HGPS cell (cell line): ENCODE data around the genes PPP1R14A and SIRT2.

GRCh38 chr19:38256081-38256865 lies at the start of gene PPP1R14A:
PPP1R14A (minus strand) TSS chr19:38256374.
- RRBS, result 5% methylated on average over 31 of the region's 80 CpGs

DNA sequence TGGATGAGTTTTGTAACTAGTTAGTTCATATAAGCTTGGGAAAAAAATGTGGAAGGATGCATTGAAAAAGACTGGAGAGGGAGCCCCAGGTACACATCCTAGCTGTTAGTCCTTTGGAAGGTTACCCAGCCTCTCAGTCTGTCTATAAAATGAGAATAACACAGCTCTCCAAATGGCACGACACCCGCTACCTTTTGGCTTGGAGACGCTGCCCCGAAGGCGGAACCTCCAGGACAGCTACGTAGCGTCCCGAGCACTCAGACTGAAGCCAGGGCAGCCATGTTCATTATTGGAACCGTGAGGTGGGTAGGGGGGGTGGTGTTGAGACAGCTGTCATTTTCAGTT lies 204 bp upstream of the PSMD8 start:
- RRBS, result no CpG with 5 or more reads among the region's 9 CpGs

GRCh38 chr19:38490359-38490976 lies 57.0 kb downstream of the RYR1 start:
- RRBS, result no CpG with 5 or more reads among the region's 6 CpGs

- RRBS, result 1% methylated on average over 4 of the region's 12 CpGs
Observed at GRCh38 chr19:38648897-38649421, 1.5 kb downstream of the ACTN4 start.

DNA sequence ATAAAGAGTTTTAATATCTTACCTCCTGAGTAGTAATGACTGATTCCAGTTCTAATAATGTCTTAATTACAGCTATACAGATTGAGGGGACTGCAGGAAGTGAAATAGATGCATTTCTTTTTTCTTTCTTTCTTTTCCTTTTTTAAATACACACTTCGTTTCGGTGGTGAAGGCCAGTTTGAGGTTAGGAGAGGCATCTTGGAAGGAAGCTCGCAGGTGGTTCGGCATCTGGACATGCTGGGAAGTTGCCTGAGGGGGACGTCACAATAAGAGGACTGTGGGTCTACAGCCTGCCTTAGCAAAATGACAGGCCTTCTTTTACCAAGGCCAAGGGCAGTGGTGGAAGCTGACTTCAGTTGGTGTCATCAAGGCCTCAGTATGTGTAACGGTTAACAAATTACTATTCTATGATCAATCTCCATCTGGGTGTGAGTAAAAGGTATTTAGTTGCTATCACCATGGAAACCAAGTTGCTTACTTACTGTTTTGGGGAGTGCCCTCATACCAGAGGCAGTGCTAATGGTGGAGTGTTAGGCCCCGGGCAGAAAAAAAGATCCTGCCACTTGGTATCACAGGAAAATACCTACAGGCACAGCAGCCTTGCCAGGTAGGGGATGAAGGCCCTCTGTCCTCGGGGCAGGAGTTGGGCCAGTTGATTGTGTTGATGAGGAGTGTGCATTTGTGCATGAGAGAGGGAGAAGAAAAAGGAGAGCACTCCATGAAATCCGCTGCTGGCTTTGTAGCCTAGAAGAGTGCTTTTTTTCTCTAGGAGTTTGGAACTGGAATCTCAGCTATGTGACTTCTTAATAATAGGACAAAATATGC lies 10.3 kb downstream of the ACTN4 start:
- RRBS, result no CpG with 5 or more reads among the region's 9 CpGs

DNA sequence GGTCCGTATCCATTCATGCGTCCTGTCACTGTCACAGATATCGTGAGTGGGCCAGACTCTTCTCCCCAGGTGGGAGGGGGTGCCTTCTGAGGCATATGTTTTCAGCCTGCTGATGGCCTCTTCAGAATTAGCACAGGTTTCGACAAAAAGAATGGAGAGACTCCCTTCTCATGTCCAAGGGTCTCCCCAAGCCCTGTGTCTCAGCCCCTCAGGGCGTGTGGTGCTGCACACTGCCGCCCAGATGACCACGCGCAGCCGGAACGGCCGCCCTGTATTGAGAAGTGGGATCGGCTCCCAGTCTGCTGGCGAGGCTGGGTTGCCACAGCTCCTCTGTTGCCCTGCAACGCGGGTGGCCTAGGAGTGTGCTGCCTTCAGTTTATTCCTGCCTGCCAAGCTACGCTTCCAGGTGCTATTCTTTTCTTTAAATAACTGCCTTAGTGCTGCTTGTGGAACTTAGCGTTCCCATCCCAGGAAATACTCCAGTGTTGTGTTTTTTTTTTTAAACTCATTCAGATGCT lies 16.4 kb downstream of the ACTN4 start:
- RRBS, result no CpG with 5 or more reads among the region's 17 CpGs

GRCh38 chr19:38667047-38668231 lies 20.0 kb downstream of the ACTN4 start:
- RRBS, result no CpG with 5 or more reads among the region's 17 CpGs

GRCh38 chr19:38674721-38675454 lies 27.4 kb downstream of the ACTN4 start:
- RRBS, result no CpG with 5 or more reads among the region's 11 CpGs

DNA sequence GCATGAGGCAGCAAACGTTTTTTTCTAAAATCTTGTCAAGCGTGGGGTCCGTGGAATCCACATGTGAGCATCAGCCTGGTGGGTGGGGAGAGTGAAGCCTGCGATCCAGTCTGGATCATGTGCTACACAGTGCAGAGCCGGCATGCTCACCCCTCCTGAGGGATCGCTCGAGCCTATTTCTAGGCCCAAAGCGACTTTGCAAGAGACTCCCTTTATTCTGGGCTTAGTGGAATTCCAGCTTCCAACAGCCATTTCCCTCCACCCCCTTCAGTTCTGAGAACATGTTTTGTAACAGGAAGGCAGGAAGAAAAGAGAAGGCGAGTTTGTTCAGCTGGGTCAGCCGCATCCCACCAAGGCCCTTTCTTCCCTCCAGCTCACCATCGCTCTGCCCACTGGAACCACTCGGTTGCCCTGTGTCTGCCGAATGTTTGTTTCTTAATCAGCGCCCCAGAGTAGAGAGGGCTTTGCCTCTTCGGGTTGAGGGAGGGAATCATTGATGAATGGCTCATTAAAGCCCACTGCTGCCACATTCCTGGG lies 45.7 kb downstream of the ACTN4 start:
- RRBS, result no CpG with 5 or more reads among the region's 15 CpGs

GRCh38 chr19:38695167-38695850 lies 47.9 kb downstream of the ACTN4 start:
- RRBS, result no CpG with 5 or more reads among the region's 13 CpGs

- RRBS, result no CpG with 5 or more reads among the region's 16 CpGs
Observed at GRCh38 chr19:38709775-38710329, 34.4 kb downstream of the CAPN12 start.

DNA sequence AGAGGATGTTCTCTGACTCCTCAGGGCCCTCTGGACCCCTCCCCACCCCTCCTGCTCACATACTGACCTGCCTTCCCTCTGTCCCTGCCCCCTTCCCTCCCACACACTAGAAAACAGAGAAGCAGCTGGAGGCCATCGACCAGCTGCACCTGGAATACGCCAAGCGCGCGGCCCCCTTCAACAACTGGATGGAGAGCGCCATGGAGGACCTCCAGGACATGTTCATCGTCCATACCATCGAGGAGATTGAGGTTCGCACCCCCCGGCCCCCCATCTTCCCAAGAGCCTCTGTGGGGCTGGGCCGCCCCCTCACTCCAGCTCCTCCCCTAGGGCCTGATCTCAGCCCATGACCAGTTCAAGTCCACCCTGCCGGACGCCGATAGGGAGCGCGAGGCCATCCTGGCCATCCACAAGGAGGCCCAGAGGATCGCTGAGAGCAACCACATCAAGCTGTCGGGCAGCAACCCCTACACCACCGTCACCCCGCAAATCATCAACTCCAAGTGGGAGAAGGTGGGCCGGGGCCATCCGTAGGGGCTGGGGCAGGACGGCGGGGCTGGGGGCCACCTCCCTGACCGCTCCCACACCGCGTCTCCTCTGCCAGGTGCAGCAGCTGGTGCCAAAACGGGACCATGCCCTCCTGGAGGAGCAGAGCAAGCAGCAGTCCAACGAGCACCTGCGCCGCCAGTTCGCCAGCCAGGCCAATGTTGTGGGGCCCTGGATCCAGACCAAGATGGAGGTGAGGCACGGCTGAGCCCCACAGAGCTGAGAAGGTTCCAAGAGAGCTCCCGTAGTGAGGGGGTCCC lies 20.2 kb downstream of the CAPN12 start:
- RRBS, result no CpG with 5 or more reads among the region's 34 CpGs

- RRBS, result 70% methylated on average over 5 of the region's 37 CpGs
Observed at GRCh38 chr19:38727811-38728807, 16.2 kb downstream of the CAPN12 start.

DNA sequence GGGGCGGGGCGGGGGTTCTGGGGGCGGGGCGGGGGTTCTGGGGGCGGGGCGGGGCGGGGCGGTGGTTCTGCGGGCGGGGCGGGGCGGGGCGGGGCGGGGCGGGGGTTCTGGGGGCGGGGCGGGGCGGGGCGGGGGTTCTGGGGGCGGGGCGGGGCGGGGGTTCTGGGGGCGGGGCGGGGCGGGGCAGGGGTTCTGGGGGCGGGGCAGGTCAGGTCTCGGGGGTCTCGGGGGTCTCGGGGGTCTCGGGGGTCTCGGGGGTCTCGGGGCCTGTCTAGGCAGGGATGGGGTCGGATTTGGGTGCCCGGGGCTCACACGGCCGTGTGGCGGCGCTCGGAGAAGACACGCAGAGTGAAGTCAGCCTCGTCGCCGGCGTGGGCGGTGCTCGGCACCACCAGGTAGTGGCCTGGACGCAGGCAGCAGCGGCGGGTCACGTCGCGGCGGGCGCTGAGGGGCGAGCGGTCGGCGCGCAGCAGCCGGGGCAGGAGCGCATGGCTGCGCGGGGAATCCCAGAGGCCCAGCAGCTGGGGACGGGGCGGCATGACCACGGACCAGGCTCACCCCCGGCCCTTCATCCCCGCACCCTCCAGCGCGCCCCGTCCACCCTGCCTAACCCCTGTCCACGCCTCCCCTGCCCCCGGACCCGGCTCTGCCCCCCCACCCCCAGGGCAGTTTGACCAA lies 8.3 kb downstream of the CAPN12 start:
- RRBS, result 6% methylated on average over 34 of the region's 74 CpGs

GRCh38 chr19:38743921-38744449 lies 289 bp downstream of the CAPN12 start:
- RRBS, result 37% methylated on average over 4 of the region's 21 CpGs

- RRBS, result 85% methylated on average over 6 of the region's 19 CpGs
Observed at GRCh38 chr19:38808678-38809199, 4.0 kb downstream of the LGALS4 start.

DNA sequence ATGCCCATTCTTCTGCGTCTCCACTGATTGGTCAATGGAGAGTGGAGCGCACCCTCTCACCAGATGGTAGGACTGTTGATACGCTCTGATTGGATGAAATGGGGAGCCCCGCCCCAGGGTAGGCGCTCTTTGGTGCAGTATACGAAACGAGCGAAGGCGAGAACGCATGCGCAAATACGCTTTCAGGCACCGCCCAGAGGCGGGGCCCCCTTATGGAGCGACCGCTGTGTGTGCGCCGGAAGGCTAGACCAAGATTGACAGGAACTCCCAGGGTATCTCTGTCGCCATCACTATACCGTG lies 604 bp upstream of the HNRNPL start:
- RRBS, result no CpG with 5 or more reads among the region's 20 CpGs

DNA sequence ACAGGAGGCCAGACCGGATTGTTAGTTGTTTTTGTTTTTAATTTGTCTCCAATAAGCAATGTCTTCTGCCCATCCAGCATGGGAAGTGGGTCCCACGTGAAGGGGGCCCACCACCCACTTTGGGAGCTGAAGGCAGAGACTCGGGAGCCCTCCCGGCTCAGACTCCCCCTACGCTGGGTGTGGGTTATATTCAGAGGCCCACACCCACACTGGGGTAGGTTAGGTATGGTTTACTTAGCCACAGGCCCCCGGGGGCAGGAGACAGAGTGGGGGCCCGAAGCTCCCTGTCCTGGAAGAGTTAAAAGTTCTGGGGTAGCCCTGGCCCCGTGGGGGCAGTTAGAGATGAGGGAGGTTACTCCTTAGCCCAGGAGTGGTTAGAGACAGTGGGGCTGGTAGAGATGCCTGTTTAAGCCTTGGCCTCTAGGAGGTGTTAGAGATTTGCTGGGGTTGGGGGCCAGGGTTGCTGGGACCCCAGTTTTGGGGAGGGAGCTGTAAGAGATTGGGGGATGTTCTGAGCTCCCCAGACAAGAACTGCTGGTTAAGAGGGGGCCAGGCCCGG lies 546 bp upstream of the RINL start:
- RRBS, result 80% methylated on average over 4 of the region's 9 CpGs

DNA sequence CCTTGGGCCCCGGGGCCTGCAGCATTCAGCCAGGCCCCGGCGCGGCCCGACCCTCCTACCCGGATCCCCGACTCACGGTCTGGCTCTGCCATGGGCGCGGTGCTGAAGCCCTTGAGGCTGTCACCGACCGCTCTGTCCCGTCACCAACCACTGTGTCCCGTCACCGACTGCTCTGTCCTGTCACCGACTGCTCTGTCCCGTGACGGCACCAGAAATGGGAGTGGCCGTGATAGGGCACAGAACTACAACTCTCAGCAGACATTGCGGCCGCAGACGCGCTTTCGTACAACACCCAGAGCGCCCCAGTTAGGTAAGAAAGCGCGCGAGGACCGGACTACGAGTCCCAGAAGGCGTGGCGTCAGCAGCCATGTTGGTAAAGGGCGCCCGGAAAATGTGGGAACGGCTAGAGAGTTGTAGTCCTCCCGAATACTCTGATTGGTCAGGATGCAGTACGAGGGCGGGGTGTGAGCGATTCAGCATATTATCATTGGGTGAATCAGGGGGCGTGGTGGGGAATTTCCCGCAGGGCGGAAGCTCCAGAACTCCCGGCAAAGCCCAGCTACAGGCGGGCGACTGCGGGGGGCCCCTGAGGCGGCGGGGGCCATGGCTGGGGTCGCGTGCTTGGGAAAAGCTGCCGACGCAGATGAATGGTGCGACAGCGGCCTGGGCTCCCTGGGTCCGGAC lies at the start of gene SIRT2:
SIRT2 (minus strand) TSS at position 189 of the 684 bp plus-strand sequence.
- RRBS, result 3% methylated on average over 6 of the region's 55 CpGs

DNA sequence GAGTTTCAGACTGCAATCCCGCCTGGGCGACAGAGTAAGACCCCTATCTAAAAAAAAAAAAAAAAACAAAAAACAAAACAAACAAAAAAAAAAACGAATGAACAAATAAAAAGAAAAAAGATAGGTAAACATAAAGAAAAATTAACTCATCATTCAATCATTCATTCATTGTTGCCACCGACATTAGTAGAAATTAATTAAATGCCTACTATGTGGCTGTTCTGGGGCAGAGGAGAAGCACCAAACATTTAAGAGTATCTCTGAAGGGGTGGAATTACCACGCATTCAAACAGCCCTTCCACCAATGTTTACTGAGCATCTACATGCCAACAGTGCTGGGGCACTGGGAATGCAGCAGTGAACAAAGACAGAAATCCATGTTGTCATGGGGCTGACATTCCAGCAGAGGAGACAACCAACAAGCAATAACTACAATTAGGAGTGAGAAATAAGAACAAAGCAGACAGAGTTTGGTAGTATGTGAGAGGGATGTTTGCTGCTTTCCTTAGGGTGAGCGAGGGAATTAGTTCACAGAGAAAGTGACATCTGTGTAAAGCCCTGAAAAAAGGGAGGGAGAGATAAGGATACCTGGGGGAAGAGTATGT lies 1.5 kb upstream of the PAK4 start:
- RRBS, result no CpG with 5 or more reads among the region's 6 CpGs